Measurements from ENCODE around the genes ZSCAN22 and ZNF584.

DNA sequence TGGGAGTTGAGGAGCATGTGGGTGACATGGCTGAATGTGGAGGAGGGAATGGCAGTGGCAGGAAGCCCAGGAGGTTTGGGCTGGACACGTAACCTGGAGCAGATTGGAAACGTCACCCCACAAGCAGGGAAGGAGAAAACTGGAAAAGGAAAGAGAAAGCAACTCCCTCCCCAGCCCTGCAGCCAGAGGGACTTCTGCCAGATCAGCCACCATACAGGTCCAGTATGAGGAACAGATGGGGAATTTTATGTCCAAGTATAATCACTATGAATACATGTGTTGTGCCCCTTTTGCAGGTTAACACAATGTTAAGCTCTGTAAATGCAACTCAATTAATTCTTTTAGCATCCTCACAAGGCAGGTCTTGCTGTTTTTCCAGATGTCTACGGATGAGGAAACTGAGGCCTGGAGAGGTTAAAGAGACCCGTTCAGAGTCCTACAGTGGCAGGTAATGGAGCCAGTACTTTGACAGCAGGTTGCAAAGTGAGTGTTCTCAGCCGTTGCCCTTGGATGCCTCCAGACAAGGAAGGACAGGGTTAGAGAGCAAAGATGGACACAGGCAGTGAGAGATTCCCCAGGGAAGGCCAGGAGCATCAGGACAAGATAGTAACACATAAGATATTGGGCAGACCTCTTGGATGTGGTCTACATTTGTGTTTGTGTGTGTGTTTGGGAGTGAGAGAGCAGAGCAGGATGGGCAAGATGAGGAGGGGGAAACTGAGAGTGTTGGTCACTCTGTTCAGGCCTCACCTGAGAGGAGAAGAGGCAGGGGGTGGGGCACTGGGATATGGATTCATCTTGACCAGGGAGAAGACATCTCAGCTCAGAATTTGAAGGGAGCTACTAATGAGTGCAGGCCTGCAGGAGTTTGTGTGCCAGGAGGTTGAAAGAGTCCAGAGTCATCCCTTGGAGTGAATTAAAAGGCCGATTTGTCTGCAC, 1.6 kb downstream of the ZNF544 start:
- PRO-cap = no peak

- PRO-cap = bidirectional peak, plus-strand start at chr19:58327059, minus-strand start at chr19:58326885
These were observed at the start of gene ZSCAN22 for GRCh38 chr19:58326421-58327132. TSS of gene ZSCAN22 (plus strand) at chr19:58326994.

GRCh38 chr19:58349426-58350192, 3.7 kb downstream of the A1BG start:
- PRO-cap = no peak

DNA sequence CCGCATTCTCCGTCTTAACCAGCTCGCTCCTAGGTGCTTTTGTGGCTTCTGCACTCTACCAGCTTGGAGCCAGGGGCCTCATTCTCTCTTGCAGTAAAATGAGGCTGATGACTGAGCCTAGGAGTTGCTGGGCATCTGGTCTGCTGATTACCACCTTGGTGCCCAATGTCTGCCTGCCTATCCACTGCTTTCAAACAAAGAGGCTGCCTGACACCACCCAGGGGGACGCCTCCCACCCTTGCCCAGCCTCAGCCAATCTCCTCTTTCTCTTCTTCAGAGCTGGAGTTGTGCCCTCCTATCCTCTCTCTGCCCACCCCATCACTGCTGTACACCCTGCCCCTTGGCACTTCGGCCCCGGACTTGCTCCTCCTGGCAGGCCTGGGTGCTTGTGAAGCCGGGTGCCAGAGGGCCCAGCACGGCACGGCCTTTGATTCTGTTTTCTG, 4.8 kb downstream of the RNF225 start:
- PRO-cap = no peak

DNA sequence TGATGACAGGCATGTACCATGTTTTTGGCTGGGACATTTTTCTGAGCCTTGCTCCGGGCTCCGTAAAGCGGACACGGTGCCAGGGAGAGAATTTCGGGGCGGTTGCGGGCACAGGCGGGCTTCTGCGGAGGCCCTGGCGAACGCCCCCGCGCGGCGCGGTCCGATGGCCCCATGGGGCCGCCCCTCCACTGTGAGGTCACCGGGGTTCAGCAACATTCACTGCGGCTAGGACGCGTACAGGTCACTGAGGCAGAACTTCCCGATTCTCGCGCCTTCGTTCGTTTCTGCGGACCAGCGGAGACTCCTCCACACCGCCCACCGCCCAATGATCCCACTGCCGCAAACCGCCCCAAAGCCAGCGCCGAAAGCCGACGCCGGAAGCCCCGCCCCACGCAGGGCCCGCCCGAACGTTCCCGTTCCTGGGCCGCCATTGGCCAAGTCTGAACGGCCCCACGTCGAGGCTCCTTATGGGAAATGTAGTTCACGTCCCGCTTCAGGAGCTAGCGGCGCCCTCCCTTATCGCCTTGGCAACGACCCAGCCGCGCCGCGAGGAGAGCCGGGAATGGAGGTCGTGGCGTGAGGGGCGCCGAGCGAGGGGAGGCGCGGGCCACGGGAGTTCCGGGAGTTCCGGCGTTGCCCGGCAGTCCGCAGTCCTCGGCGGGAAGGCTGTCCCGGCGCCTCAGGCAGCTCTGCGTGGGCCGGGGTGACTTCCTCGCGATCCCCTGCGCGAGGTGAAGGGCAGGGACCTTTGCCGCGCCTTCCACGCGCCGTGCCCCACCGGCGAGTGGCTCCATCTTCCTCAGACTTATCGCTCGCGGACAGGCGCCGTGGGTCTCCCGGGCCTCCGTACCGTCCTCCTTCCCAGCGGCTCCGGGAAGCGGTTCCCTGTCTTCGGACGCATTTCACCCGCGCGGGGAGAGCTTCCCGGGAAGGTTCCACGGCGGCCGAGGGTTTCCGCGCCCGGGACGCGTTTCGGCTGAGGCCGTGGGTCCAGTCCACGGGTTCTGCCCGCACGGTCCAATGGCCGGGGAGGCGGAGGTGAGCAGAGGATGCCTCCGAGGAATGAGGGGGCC, at the start of gene ZNF584:
Gene ZNF584, plus strand, starts transcription at position 522 of the 1,073 bp plus-strand sequence.
- PRO-cap = bidirectional peak, plus-strand start at position 553 of the sequence, minus-strand start at position 336 of the sequence

DNA sequence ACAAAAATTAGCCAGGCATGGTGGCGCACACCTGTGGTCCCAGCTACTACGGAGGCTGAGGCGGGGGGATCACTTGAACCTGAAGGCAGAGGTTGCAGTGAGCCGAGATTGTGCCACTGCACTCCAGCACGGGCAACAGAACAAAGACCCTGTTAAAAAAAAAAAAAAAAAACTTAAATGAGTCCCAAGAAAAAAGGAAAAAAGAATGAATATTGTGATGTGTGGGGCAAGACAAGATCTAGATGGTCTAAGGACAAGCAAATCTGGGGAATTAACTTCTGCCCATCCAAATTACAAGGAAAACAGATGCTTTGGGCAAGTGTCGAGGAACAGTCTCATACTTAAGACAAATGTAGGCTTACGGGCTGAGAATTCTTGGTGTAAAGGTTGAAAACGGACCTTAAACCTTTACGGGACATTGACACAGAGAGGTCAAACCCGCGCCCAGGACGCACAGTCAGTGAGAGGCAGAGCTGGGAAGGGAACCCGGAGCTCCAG, 655 bp upstream of the ZNF324 start:
- PRO-cap = no peak

DNA sequence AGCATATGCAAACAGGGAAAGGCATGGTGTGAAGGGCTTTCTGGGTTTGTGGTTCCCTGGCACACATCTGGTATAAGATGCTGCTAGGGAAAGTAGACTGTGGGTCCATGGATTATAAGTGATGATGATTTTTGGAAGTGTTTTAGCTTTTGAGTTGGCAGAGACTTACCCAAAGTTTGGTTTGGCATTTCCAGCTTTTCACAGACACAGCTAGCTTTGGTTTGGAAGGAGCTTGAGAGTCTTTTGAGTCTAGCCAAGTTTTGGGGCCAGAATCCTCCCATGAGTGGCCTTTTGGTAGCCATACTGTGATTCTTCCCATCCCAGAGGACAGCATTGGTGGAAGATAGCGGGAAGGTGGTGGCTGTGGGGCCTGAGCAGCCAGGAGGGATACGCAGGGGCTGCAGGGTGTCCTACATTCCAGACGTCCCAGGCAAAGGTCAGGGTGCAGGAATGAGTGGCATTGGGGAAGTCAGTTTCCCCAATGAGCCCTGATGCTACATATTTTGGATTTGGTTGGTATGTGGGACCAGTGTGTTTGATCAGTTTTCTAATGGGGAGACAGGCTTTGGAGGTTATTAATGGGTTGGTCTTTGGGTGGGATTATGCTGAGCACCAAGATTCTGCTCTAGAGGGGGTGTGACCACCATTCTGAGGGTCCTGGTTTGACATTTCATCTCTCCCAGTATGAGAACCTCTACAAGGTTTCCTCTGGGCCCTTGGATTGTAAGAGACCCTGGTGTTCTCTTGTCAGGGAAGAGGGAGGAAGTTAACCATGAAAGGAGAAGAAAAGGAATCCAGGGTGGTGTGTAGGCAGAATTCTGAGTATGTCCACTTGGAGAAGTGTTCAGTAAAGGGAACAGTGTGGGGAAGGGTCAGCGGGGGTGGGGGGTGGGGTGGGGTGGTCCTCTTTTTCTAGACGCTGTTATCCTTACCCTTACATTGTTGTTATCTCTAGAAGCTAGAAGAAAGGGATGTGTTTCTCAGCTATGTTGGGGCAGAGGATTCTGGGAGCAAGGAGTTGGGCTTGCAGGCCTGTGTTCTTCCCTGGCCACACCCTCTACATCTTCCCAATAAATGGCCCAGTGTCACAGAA, 2.7 kb downstream of the TRIM28 start:
- PRO-cap = no peak

DNA sequence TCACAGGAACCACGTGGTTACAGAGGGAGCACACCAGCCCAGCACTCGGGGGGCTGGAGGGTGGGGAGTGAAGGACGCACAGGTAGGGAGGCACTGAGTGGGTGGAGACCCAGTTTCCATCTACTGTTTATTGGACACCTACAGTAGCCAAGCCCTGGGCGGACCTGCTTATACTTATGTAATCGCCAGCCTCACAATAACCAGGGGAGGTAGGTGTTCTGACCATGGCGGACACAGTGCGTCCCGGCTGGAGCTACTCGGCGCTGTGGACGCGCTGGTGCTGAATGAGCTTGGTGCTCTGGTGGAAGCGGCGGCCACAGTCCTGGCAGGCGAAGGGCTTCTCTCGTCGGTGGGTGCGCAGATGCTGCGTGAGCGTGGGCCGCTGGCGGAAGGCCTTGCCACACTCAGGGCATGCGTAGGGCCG, 3.4 kb upstream of the UBE2M start:
- PRO-cap = no peak

DNA sequence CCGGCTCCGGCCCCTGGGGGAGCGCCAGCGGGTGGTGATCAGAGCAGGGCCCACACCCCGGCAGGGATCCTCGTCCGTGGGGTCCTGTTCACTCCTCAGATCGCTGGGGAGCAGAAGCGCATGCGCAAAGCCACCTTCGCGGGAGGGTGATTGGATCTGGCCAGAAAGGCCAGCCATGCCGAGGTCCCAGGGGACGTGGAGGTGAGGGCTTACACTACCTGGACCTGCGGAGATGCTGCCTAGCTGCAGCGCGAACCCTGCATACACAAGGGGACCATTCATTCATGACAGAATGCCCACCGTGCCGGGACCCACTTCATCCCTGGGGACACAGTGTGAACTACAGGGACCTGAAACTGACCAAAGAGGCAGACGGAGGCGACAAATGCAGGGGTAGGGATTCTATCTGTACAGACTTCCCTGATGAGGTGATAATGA, 4.9 kb upstream of the UBE2M start:
- PRO-cap = no peak

DNA sequence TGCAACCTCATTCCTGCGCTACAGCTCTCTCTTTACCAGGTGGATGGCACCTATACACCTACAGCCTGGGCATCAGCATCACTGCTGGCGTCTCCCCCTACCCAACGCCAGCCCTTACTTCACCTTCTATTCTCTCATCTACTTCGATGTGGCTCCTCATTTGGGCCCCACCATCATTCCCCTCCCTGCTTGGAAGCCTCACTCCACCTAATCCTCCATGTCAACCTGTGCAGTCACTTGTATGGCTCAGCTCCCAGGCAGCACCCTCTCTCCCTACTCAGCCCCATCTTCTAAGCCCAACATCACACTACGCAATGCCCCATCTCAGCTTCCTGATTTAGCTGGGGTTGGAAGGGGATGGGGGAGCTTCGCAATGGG, 1.1 kb downstream of the MZF1 start:
- PRO-cap = no peak